GM23338 (cell line): ENCODE data around the genes POLR2H and MAGEF1.

- PRO-cap: no peak
- RAMPAGE, long total RNA: no peak
These were observed 1.2 kb downstream of the PSMD2 start for GRCh38 chr3:184300172-184300643.

DNA sequence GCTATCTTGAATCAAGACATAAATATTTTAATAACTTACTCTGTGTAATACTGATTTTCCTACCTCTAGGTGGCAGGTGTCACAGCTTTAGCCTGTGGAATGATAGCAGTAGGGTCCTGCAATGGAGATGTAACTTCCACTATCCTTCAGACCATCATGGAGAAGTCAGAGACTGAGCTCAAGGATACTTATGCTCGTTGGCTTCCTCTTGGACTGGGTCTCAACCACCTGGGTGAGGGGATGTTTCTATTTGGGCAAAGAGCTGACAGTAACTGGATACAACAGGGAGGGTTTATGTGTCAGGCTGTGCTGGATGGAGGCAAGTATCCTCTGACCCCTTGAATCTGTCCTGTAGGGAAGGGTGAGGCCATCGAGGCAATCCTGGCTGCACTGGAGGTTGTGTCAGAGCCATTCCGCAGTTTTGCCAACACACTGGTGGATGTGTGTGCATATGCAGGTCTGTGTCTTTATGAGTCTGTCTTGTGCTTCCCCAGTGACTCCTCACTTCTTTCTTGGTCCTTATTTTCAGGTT lies 6.7 kb downstream of the PSMD2 start:
- PRO-cap: no peak
- RAMPAGE, long total RNA: no peak

DNA sequence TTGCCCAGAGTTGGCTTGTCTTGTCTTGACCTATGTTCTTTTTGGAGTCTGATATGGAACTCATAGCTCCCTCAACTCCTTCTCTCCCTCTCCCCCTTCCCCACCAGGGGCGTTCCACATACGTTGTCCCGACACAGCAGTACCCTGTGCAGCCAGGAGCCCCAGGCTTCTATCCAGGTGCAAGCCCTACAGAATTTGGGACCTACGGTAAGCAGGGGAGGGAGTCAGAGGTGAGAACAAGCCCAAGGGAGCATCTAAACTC lies 3.1 kb downstream of the EIF4G1 start:
- PRO-cap: no peak
- RAMPAGE, long total RNA: no peak

DNA sequence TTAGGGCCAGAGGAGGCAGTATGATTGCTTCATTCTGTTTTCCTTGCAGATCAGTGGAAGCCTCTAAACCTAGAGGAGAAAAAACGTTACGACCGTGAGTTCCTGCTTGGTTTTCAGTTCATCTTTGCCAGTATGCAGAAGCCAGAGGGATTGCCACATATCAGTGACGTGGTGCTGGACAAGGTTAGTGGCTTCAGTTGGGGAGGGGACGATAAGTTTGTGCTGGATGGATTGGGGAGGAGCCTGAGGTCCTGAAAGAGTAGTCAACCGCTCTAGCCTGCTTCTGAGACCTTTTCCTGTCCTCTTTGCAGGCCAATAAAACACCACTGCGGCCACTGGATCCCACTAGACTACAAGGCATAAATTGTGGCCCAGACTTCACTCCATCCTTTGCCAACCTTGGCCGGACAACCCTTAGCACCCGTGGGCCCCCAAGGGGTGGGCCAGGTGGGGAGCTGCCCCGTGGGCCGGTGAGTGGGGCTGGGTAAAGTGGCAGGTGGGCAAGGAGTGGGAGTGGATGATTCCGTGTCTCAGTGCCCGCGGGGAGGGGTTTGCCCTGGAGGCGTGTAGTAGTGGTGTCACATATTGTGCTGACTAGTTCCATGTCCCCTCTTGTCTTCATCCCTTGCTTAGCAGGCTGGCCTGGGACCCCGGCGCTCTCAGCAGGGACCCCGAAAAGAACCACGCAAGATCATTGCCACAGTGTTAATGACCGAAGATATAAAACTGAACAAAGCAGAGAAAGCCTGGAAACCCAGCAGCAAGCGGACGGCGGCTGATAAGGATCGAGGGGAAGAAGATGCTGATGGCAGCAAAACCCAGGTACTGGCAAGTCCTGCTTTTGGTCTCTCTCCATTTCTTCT lies 8.6 kb downstream of the EIF4G1 start:
- PRO-cap: no peak
- RAMPAGE, long total RNA: no peak

DNA sequence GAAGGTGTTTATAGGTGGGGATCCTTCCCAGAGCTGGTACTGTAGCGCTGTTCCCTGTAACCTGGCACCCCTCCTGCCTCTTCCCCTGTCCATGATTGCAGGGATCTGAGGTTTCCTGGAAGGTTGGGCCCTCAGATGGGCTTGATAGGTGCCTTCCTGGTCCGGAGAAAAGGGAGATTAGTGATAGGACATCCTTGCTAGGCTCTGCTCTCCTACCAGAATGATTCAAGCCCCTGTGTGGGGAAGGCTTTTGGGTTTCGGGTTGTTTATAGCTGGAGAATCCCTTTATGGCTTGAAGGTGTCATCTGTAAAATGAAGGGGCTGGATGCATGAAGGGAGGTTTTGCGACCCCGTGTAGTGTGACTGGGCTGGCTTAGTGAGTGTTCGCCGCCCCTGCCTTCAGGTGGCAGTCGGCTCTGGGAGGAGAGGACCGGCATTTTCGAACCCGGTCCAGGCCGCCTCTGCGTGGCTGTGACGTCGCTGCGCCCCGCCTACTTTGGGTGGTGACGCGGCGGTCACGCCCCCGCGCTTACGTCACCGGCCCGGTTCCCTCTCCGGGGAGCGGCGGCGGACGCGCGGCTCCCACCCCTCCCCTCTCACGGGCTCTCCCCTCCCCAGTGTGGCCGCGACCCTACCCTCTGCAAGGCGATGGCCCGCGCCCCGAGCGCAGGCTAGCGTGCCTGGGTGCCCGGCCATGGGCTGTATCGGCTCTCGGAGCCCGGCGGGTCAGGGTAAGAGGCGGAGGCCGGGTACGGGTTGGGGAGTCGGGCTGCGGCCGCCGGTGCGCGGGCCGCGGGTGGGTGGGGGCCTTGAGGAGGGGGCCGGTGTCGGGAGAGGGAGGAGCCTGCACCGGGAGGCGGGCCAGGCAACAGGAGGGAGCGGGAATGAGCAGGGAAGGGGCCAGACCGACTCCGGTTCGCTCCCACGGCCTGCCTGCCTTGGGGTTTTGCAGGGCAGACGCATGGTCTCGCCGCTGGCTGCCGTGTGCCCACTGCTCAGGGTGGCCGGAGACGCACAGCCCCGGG lies 1.7 kb upstream of the FAM131A start:
- PRO-cap: bidirectional peak, plus-strand start at position 537 of the sequence, minus-strand start at position 418 of the sequence; bidirectional peak, plus-strand start at position 617 of the sequence, minus-strand start at position 706 of the sequence; bidirectional peak, plus-strand start outside the sequence, minus-strand start at position 986 of the sequence
- RAMPAGE, long total RNA: no peak

- PRO-cap: unidirectional peak, plus-strand start at chr3:184360308
- RAMPAGE, long total RNA: no peak
These were observed 1.4 kb downstream of the CLCN2 start for GRCh38 chr3:184359574-184360870.

DNA sequence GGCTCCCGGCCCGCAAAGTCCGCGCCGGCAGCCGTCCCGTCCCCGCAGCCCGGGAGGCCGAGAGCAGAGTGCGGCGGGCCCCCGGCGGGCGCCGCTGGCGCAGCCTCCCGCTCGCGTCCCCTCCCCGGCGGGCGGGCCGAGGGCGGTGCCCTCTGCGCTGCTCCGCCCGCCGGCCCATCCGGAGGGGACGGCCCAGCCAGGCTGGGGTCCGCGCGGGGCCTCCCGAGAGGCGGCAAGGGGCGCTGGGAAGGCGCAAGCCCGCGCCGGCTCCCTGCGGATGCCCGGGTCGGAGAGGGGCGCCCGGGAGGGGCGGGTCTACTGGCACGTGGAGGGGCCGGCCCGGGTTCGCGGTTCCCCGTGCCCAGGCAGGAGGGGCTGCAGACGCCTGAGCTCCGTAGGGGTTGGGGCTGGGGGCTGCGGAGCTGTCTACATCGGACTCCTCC lies at the start of gene POLR2H:
Gene POLR2H (plus strand): TSS at position 177 of the 443 bp plus-strand sequence.
- PRO-cap: bidirectional peak, plus-strand start at position 235 of the sequence, minus-strand start at position 70 of the sequence
- RAMPAGE, long total RNA: no peak

GRCh38 chr3:184364737-184365678 lies 3.5 kb downstream of the POLR2H start:
- PRO-cap: no peak
- RAMPAGE, long total RNA: no peak

DNA sequence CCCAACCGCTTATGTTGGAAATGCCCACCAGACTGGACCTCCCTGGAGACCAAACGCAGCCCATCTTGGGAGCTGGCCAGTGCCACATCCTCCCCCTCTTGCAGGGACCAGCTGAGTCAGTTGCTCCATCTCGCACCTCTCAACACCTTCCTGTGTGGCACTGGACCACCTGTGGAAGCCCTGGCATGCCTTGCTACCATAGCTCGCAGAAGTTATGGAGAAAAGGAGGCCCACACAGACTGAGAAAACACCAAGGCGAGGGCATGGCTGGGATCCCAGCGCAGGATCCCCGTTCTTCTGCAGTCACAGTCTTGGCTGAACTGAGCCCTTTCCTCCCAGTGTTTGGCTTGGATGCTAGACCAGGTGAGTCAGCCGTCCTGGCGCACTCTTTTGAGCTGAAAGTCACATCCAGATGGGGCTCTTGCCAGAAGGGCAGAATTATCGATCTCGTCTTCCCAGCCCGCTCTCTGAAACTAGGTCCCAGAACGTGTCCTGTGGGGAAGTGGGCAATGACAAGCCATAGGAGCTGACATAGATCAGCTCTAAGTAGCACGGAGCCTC lies 46.9 kb downstream of the CHRD start:
- PRO-cap: no peak
- RAMPAGE, long total RNA: no peak

DNA sequence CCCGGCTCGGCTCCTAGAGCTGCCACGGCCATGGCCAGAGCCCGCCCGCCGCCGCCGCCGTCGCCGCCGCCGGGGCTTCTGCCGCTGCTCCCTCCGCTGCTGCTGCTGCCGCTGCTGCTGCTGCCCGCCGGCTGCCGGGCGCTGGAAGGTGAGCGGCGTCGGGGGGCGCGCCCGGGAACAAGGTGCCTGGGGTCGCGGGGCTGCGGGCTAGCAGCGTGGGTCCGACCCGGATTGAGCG lies 540 bp downstream of the EPHB3 start:
- PRO-cap: no peak
- RAMPAGE, long total RNA: no peak

- PRO-cap: no peak
- RAMPAGE, long total RNA: no peak
These were observed 31.2 kb downstream of the MAGEF1 start for GRCh38 chr3:184680772-184681030.

- PRO-cap: bidirectional peak, plus-strand start at chr3:184712263, minus-strand start at chr3:184711989
- RAMPAGE, long total RNA: start-site peak on the minus strand at chr3:184711955-184712040, 491 and 69 reads in 2 replicates
These were observed at the start of gene MAGEF1 for GRCh38 chr3:184711767-184712592. MAGEF1 (minus strand) TSS chr3:184712064.

- PRO-cap: unidirectional peak, plus-strand start at chr3:184757127
- RAMPAGE, long total RNA: no peak
These were observed 45.3 kb upstream of the MAGEF1 start for GRCh38 chr3:184756792-184757968.

DNA sequence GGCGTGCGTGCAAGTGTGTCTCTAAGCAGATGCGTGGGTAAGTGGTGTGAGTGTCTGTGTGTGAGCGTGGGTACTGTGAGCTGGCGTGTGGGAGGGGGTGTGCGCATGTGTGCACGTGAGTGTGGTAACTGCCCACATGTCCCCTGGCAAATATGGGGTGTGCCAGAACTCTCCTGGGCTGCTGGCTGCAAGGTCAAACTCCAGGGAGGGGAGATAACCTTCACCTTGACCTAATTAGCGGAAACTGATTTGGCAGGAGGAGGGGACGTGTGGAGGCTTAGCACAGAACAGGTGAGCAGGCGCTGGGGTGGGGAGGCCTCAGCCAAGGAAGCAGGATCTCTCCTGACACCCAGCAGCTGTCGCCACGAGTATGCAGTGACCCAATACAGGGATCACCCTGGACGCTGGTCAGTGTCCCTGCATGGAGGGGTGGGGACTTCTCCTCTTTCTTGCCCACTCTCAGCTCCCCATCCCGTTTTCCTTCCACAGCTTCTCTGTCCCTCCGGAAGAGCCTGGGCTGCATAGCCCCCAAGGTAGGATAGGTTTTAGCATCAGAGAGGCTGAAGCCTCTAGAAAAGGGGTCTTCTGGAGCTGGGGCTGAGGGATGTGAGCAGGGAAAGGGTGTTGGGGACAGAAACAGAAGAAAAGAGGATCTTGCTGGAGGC lies 49.7 kb upstream of the MAGEF1 start:
- PRO-cap: no peak
- RAMPAGE, long total RNA: no peak

- PRO-cap: no peak
- RAMPAGE, long total RNA: no peak
These were observed 25.3 kb upstream of the VPS8 start for GRCh38 chr3:184786683-184786970.

DNA sequence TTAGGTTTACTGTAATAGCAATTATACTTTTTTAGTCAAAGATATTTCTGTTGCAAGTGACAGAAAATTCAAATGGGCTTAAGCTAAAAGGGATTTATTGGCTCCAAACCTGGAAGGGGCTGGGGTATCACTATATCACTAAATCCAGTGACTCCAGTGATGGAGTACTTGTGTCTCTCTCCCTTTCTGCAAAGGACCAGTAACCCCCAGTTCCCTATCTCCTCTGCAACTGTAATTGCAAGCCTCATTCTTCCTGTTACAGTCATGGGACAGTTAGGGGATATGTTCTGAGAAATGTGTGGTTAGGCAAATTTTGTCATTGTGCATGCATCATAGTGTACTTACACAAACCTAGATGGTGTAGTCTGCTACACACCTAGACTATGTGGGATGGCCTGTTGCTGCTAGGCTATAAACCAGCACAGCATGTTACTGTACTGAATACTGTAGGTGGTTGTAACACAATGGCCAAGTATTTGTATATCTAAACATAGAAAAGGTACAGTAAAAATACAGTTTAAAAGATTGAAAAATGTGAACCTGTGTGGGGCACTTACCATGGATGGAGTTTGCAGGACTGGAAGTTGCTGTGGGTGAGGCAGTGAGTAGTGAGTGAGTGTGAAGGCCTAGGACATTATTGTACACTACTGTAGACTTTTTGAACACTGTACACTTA lies 2.3 kb downstream of the VPS8 start:
- PRO-cap: no peak
- RAMPAGE, long total RNA: no peak

- PRO-cap: no peak
- RAMPAGE, long total RNA: no peak
These were observed 45.0 kb upstream of the MAP3K13 start for GRCh38 chr3:185317862-185318498.

DNA sequence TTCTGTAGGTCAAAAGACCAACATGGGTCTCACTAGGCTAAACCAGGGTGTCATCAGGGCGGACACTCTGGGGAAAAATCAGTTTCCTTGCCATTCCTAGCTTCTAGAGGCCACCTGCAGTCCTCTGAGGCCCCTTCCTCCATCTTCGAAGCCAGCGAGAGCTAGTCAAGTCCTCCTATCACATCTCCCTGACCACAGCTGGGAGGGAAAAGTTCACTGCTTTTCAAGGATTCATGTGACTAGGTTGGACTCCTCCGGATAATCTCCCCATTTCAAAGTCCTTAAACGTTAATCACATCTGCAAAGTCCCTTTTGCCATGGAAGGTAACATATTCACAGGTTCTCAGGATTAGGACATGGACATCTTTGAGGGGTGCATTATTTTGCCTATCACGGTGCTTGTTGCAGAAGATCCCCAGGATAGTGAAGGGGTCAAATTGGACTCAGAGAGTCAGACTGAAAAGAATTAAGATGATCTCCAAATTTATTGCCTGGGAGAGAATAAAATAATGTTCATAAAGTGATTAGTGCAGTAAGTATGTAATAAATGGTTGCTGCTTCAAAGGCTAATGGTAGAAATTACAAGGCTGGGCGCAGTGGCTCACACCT lies 35.8 kb upstream of the MAP3K13 start:
- PRO-cap: no peak
- RAMPAGE, long total RNA: no peak

GRCh38 chr3:185702454-185703211 lies 116.5 kb downstream of the SENP2 start:
- PRO-cap: no peak
- RAMPAGE, long total RNA: no peak

GRCh38 chr3:185825944-185826757 lies 1.3 kb upstream of the IGF2BP2 start:
- PRO-cap: no peak
- RAMPAGE, long total RNA: no peak